Duodenum (tissue), 1 donor: Measurements from ENCODE around the gene NXPH3.

DNA sequence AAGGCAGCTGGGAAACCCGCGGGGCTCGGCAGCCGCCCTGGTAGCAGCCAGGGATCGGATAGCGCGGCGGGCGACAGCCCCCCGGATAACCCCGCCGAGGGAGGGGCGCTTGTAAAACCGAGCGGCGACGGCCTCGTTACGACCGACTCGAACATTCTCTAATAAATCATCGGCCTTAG, 3.0 kb downstream of the PRAC1 start:
- PRO-cap = no peak

DNA sequence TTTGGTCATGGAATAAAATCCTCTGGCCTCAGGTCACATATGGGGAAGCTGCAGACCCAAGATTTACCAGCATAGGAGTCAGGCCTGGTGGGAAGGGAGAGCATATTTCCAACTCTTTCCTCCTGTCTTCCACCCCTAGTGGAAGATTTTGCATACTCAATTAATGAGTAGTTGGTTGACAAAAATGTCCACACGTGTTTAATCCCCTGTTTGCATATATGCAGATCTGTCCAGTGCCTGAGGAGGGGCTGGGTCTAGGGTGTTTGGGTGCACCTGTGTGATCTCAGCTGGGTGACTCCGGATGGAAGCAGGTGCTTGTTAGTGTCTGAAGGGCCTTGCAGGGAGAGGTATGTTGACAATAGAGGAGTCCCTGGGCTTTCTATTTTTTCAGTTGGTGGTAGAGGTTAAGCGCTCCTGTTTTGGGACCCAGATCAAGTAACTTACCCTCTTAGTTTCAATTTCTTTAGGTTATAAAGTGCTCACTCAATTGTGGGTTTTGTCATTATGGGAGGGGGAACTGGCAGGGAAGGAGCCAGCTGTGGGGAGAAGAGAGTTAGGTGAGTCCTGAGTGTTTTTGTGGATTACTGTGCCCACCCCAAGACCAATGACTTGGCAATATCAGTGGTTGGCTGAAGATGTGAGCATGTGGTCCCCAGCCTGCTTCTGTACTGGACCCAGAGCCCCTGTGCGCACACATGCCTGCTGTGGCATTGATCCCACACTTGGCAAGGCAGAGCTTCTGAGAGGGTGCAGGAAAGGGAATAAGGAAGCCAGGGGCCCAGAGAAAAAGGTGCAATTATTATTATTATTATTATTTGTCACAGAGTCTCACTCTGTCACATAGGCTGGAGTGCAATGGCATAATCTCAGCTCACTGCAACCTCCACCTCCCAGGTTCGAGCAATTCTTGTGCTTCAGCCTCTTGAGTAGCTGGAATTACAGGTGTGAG, 1.5 kb downstream of the PRAC1 start:
- PRO-cap = no peak

DNA sequence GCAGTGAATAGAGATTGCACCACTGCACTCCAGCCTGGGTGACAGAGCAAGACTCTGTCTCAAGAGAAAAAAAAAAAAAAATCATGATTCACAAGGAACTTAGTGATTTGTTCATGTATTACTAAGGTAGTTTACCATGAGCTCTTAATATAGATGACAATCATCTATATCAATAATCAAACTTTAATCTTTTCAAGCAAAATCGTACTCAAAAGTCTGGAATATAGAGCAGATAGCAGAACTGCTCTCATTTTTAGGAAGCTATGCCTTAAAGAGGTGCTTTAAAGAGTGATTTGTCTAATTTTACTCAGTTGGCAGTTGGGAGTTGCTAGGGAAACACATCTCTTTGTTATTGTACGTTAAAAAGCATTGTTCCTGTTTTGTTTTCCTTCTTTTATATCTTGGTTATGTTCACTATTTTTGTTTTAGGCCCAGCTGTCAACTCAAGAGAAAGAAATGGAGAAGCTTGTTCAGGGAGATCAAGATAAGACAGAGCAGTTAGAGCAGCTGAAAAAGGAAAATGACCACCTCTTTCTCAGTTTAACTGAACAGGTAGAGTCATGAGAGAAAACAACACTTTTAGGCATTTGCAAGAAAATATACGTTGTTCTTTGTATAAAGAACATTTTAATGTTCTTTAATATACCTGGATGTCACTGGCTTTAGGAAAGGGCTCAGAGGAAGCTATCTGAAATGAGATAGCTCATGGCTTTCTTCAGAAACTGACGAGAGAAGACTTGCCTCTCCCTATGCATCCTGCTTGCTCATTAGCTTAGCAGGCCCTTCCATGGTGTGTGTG, 21.4 kb downstream of the CALCOCO2 start:
- PRO-cap = no peak

DNA sequence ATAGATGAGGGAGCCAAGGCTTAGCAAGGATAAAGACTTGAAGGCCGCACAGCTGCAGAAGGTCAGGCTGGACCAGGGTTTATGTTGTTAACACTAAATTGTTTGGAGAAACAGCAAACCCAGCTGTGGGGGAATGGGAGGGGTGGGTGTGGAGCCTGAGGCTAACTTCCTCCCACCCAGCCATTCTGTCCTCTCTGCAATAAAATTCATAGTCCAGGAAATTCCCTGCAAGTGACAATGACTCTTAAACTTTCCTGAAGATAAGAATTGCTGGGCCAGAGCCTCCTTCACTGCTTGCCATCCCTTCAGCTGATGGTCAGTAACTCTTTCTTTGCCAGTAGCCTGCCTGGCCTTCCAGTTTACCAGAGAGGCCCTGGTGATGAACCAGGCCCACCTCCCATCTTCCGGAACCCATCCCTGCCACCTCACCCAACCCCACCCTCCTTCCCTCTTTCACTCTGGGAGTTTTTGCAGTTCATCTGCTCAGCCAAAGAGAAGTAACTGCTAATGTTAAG, 19.3 kb upstream of the ATP5MC1 start:
- PRO-cap = no peak

- PRO-cap = no peak
These were observed 2.1 kb downstream of the UBE2Z start for GRCh38 chr17:48910204-48910872.

- PRO-cap = no peak
These were observed 3.6 kb downstream of the IGF2BP1 start for GRCh38 chr17:49000620-49001370.

DNA sequence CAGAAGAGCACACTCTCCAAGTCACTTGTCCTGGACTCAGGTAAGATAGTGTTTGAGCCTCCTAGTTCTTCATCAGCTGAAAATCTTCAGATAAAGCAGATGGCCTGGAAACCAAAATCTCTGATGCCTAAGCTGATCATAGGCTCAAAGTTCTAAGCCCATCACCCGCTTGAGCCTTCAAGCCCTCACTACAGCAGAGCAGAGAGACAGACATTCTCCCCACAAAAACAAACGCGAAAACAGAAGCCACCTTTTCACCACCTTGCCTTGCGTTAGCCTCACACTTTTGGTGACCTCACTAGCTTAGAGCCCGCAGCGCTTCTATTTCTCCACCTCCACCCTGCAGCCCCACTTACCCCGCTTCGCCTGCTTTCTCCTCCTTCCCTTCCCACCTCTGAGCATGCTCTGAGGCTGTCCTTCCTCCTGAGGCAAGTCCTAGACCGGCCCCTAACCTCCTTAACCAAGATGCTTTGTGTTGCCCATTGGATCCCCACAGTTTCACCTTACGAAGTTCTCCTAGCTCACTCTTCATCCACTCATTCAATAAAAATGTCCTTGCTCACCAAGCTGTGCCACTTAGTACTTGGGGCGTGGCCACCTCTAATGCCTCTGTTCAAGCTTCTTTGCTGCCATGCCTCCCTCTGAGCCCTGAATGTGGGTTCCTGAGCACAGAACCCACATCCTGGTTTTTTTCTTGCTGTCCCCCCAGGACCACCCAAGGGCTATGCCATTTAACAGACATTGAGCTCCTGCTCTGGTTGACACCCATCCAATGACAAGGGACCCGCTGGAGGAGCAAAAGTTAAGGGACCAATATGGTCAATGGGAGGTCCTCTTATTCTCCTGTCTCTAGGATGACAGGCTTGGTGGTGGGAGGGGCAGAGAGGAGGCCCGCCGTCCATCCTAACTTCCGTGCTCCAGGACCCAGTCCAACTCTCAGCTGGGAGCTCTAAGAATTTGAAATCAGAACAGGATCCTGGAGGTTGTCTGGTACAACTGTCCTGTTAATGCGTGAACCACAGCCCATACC, 1.2 kb downstream of the GNGT2 start:
- PRO-cap = unidirectional peak, minus-strand start at position 396 of the sequence; unidirectional peak, plus-strand start at position 906 of the sequence

GRCh38 chr17:49214537-49215281, 4.2 kb downstream of the ABI3 start:
- PRO-cap = no peak

- PRO-cap = no peak
These were observed 5.2 kb downstream of the PHOSPHO1 start for GRCh38 chr17:49225462-49225751.

- PRO-cap = no peak
These were observed 3.3 kb downstream of the PHOSPHO1 start for GRCh38 chr17:49227272-49227630.

- PRO-cap = no peak
These were observed 2.7 kb downstream of the PHOSPHO1 start for GRCh38 chr17:49227667-49228429.

- PRO-cap = no peak
These were observed 9.3 kb upstream of the ZNF652 start for GRCh38 chr17:49371120-49371971.

- PRO-cap = no peak
These were observed 6.6 kb downstream of the PHB1 start for GRCh38 chr17:49408204-49408456.

DNA sequence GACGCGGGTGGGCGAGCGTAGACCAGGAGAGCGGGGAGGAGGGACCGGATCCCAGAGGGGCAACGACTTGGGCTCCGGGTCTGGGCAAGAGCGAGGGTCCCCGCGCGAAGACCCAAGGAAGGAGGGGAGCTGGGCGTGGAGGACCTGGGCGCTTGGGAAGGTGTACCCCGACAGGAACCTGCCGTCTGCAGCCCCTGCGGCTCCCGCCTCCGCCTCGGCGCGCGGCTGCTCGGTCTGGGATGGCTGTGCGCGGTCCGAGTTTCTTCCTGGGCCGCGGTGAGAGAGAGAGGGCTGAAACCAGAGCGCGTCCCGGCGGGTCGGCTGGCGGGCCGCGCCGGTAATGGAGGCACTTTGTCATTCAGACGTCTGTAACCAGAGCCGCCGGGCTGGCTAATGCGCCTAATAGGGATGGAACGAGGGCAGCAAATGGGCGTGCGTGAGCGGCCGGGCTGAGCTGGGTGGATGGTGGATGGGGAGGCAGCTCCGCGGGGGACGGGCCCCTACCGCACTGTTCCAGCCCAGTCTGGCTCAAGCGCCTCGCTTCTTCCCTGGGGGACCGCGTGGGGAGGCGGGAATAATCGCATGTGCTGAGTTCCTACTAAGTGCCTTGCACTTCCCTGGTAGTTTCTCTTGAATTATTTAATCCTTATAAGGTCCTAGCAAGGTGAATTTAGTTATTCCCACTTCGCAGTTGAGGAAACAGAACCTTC, 2.4 kb downstream of the NGFR start:
- PRO-cap = no peak

DNA sequence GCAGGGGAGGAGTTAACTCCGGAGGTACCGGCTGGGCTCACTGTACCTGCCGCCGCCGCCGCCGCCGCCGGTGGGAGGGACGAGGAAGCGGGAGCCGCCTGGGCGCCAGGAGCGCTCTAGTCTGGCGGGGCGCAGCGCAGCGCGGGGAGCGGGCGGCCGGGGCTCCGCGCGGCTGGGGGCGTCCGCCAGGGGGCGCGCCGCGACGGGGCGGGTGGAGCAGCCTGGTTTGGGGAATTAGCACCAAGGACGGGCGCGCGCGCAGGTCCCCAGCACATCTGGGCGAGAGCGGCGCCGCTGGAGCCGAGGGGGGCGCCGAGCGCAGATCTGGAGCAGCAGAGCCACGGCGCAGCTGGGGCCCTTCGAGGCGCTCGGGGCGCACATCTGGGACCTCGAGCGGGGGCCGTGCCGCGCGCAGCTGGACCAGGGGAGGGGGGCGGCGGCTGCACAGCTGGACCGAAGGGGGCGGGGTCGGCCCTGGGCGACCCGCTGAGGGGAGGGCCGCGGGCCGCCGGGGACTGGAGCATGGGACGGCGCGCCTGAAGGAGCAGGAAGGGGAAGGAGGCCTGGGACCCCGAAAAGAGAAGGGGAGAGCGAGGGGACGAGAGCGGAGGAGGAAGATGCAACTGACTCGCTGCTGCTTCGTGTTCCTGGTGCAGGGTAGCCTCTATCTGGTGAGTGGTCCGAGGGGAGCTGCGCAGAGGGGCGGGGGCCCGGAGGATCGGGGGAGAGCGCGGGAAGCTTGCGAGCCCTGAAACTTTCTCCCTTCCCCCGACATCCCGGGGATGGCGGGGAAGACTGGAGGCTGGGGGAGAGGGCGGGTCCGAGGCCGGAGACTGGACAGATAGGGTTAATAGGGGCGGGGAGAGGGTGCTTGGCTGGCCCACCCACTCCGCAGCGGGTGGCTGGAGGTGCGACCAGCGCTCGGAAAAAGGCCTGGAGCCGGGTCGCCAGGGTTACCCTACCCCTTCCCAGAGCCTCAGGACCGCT, at the start of gene NXPH3:
Gene NXPH3 (plus strand): TSS at position 269 of the 987 bp plus-strand sequence.
- PRO-cap = no peak

GRCh38 chr17:49602896-49603575, 27.4 kb downstream of the NXPH3 start:
- PRO-cap = no peak

DNA sequence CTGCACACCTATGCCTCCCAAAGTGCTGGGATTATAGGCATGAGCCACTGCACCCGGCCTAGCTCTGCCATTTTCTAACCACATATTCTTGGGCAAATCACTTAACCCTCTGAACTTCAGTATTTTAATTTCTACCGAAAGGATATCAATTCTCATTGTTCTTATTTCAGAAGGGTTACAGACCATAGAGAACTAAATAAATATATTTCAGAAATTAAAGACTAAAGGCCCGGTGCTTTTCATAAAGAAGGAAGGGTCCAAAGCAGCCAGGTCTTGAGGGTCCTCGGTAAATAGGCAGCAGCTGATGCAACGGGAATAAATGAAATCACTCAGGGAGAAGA, 33.4 kb downstream of the NXPH3 start:
- PRO-cap = no peak

GRCh38 chr17:49638628-49639189, 39.2 kb downstream of the SPOP start:
- PRO-cap = no peak

DNA sequence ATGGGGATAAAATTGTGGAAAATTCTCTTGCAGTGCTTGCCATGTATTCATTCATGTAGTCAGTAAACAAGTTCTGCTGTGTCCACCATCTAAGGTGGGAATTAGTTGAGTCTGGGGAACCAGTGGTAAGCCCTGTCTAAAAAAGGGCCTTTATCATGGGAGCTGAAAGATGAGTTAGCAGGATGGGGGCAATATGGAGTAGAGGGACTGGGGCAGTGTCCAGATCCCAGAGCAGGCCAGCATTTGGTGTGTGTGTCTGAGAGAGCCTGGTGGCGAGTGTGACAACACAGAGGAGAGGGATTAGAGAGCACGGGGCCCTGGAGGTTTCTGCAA, 12.5 kb downstream of the TAC4 start:
- PRO-cap = no peak

DNA sequence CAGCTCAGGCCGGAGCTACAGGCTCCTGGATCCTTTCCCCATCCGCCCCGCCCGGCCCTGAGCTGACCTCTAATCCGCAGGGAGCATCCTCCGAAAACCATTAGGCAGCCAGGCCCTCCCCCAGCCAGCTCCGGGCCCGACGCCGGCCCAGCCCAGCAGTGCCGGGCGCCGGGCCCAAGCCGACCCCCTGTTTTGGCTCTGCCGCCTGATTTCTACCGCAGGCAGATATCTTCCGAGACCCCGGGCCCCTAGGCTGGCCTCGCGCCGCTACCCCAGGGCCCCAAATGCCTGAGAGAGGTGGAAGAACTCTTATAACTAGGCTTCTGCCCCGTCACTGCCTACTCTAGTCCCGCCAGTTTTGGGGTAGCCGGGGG, 42.6 kb upstream of the TAC4 start:
- PRO-cap = no peak